Thoracic aorta (tissue), 1 donor: ENCODE measurements around a stretch of chr10.

- RAMPAGE, long total RNA: no peak
Observed at GRCh38 chr10:77872109-77872774, 54.3 kb downstream of the DLG5 start.

GRCh38 chr10:77875316-77876170, 51.0 kb downstream of the DLG5 start:
- RAMPAGE, long total RNA: no peak

DNA sequence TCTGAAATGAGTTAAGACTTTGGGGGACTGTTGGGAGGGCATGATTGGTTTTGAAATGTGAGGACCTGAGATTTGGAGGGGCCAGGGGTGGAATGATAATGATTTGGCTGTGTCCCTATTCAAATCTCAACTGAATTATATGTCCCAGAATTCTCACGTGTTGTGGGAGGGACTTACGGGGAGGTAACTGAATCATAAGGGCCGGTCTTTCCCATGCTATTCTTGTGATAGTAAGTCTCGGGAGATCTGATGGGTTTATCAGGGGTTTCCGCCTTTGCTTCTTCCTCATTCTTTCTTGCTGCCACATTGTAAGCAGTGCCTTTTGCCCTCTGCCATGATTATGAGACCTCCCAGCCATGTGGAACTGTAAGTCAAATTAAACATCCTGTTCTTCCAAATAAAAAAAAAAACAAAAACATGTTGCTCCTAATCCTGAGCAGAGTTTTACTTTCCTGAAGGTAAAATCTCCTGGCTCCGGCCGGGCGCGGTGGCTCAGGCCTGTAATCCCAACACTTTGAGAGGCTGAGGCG, 22.1 kb downstream of the DLG5 start:
- RAMPAGE, long total RNA: no peak

DNA sequence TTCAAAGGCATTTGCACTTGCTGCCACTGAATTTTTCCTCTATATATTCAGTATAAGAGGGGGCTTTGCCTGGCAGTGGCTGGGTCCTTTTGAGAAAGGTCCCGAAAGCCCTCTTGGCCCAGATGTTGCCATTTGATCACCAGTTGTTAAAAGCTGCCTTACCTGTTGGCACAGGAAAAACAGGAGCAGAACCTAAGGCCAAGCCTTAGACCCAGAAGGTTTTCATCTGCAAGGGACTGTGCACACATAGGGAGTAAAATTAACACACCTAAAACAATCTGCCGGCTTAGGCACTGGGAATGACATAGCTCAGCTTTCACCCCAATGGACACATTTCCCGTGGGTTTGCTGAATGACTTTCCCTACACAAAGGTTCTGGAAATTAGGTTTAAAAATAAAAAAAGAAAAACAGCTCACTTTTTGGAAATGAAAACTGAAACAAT, 40.6 kb downstream of the POLR3A start:
- RAMPAGE, long total RNA: no peak

- RAMPAGE, long total RNA: no peak
Observed at GRCh38 chr10:78002930-78003315, 26.4 kb downstream of the POLR3A start.

- RAMPAGE, long total RNA: no peak
Observed at GRCh38 chr10:78065946-78066421, 32.3 kb downstream of the RPS24 start.

GRCh38 chr10:78178843-78179489, 145.3 kb downstream of the RPS24 start:
- RAMPAGE, long total RNA: no peak

DNA sequence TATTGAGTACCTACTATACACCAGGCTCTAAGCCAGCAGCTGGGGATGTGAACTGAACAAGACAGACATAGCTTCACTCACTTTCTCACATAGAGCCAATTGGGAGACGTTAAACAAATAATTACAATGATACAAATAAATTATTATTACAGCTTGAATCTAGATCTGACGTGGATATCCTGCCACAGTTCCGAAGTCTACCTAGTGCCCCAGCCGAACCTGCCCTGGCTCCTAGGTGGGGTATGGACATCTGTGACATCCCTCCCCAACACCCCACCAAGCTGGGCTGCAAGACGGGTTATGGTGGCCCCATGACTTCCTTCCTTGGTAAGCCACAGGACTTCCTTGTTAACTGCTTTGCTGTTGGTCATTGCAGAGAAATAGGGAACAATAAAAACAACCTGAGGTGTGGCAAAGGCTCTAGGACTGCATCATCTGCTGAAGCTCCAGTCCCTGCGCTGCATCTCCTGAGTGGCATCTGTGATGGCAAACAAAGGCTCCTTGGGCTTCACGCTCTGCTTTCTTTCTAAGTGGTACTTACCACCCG, 216.5 kb downstream of the RPS24 start:
- RAMPAGE, long total RNA: no peak

GRCh38 chr10:78515066-78515526, 481.4 kb downstream of the RPS24 start:
- RAMPAGE, long total RNA: no peak

DNA sequence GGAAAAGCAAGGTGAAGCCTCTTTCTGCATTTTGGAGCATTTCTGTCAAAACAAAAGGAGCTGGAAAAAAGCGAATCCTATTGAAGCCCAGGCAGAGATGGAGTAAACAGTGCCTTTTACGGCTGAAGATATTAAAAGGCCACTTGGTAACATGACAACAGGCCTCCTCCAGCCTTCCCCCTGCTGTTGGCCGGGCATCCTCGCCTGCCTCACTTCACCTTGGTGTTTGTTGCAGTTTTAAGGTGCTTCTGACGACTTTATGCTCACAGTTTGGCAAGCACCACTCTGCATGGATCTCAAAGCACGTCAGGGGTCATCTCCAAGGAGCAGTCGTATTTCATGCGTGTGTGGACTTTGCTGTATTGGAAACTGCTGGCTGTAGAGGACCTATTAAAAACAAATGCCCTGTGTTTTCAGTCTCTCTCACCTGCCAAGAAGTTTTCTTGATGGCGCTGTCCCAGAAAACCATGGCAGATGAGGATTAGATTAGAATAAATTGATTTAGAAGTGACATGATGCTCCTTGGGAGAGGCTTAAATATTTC, 483.1 kb downstream of the RPS24 start:
- RAMPAGE, long total RNA: no peak

GRCh38 chr10:78805238-78805754, 263.5 kb upstream of the ZMIZ1 start:
- RAMPAGE, long total RNA: no peak

GRCh38 chr10:78950948-78951301, 117.8 kb upstream of the ZMIZ1 start:
- RAMPAGE, long total RNA: no peak

DNA sequence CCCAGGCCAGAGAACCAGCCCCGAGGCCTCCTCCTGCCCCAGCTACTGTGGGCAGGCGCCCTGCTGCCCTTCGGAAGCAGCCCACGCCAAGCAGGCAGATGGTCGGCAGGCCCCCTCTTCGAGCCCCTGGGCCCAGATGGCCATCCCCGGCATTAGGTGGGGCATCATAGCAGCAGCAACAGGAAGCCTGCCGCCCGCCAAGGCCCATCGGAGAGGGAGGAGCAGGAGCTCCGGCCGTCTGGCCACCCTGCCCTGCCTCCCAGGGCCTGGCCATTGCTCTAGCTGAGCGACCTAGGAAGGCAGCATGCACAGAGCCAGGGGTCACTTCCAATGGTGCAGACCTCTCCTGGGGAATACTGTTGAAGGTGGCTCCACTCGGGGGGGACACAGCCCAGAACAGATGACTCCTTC, 105.0 kb upstream of the ZMIZ1 start:
- RAMPAGE, long total RNA: no peak

DNA sequence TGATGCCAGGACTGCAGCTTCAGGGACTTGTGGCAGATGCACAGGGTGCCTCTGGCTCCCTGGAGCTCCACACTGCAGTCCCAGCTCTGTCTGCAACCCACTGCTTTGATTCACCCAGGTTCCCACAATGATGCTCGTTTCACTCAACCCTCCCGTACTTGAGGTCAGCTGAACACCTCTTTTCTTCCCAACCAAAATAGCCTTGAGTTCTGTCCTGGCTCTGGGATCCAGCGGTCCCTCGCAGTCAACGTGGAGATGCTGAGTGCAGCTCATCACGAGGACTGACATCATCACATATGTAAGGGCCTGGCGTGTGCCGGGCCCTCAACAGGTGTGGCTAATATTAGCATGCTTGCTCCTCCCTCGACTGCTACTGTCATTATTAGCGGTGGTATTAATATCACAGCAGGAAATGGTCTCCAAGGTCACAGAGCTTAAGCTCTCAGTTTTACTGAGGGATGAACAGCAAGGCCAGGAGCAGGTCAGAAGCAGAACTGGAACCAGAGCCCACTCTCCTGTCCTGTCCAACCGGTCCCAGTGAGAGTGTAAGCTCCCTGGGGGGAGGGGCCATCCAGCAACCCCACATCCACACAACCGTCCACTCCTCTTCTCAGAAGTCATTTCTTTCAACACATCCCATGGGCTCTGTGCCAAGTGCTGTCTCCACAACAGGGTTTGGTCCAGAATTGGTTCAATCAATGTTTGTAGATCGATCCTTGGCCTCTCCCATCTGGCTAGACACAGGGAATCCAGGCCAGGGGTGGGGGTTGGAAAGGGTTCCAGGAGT, 45.5 kb upstream of the ZMIZ1 start:
- RAMPAGE, long total RNA: no peak

DNA sequence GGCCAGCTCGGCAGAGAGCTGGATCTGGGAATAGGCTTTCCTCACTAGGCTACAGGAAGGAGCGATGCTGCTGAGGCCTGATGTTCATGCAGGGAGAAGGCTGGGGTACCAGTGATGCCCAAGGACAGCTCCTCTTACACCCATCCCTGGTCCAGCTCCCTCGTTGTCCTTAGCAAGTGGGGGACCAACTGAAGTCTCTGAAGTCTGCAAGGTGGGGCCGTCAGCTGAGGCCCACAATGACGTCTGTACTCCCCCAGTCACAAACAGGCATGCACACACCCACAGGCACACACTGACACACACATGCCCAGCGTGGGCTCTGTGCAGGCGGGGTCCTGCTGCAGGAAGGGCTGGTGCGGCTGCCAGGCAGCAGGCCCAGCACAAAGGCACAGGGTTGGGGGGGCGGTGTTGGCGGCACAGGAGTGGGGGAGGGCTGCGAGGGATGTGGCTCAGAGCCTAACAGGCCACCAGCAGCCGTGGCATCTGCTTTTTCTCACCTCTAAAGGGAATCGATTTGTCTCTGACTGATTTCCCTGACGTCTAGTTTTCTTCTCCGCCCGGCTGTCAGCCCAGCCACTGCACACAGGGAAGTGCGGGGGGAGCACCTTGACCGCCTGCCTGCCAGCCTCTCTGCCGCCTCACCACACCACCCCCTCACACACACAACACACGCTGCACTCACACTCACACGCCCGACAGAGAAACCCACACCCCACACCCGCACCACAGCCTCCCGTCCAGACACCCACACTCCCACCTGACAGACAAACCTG, 43.6 kb upstream of the ZMIZ1 start:
- RAMPAGE, long total RNA: no peak

GRCh38 chr10:79070695-79071140, 2.0 kb downstream of the ZMIZ1 start:
- RAMPAGE, long total RNA: start-site peak on the minus strand at chr10:79070792-79070809, 8 reads

- RAMPAGE, long total RNA: no peak
Observed at GRCh38 chr10:79076843-79077383, 8.1 kb downstream of the ZMIZ1 start.

DNA sequence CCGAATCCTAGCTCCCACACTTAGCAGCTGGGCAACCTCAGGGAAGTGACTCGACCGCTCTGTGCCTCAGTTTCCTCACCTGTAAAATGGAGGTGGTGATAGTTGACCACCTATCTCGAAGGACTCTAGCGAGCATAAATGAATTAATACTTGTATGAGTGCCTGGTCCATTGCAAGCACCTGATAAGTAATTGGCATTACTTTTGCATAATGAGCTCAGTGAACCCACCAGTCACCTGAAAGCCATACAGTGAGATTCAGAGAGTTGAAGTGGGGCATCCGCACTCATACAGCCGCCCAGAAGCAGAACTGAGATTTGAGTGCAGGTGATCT, 29.6 kb downstream of the ZMIZ1 start:
- RAMPAGE, long total RNA: no peak

GRCh38 chr10:79098706-79099332, 30.1 kb downstream of the ZMIZ1 start:
- RAMPAGE, long total RNA: no peak

DNA sequence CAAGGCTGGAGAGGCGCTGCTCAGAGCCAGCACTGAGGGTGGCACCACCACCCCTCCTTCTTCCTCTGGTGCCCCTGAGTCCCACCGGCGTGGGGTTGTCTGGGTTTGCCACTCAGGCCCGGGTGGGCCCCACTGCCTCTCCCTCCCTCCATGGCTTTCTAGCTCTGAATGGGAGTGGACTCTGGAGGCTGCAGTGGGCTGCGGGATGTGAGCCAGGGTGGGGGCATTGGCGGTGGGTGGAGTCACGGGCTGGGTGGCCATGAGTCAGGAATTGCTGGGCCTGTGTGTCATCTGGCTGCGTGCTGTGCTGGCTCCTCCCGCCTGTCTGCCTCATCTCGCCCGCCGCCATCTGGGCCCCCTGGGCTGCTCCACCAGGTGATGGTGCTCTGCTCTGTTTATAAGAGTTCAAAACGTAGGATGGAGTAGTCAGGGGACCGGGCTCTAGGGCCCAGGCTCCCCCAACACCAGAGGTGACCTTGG, 82.9 kb downstream of the ZMIZ1 start:
- RAMPAGE, long total RNA: no peak